ReNcell CX (cell line): ENCODE measurements around a stretch of chr3.

GRCh38 chr3:141232061-141232363 is 387 bp downstream of the PXYLP1 start:
- PRO-cap = no peak

DNA sequence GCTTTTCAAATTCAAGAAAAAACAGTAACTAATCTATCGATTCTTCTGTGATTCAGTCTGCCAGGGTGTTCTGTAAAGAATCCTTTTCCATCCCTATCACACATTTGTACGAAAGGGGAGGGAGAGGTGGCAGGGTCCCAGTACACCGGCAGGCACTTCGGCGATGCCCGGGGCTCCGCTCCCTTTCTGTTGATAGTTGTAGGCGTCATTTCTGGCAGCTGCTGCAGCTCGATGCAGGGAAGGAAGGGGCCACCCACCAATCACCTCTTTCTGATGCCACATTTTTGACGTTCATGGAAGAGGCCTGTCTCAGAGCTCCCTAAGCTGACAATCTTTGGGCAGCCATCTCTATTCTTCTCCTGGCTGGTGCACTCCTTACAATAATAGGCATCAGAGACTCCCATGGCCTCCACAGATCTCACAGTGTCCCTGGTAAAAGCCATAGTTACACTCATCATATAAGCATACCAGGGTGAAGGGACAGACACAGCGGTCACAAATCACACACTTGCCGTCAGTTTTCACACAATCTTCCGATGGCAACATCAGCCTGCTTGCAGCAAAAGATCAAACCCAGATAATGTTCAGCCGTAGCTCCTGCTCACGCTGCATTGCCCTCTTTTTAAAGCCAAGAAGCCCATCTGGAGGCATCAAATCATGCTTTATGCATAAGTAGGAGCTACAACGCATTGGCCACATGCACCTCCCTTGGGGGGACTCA is 60.8 kb upstream of the ZBTB38 start:
- PRO-cap = no peak

GRCh38 chr3:141402448-141403385 is 34.4 kb downstream of the ZBTB38 start:
- PRO-cap = bidirectional peak, plus-strand start at chr3:141402558, minus-strand start at chr3:141402551; bidirectional peak, plus-strand start at chr3:141402772, minus-strand start at chr3:141402756

- PRO-cap = bidirectional peak, plus-strand start at chr3:141412410, minus-strand start at chr3:141412374
Measured at GRCh38 chr3:141412056-141412725, 43.9 kb downstream of the ZBTB38 start.

- PRO-cap = unidirectional peak, minus-strand start at chr3:141426506
Measured at GRCh38 chr3:141426418-141426879, 58.1 kb downstream of the ZBTB38 start.

DNA sequence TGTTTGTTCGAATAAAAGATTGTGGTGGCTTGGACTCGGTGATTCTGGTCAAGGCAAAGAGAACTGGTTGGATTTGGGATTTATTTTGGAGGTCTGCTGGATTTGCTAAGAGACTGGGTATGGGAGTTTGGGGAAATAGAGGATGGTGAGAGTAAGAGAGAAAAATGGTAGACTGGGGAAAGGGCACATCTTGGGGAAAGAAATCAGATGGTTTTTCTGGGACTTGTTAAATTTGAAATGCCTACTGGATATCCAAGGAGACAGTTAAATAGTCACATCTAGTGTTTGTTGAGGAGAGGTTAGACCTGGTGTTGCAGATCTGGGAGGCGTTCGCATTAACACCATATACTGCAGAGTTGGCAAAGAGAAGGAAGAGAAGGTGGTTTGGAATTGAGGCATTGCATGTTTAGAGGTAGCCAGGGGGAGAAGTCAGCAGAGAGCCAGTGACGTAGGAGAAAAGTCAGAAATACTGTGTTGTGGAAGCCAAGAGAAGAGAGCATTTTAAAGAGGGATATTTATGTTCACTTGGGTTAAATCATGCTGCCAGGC is 24.3 kb downstream of the RASA2 start:
- PRO-cap = no peak

DNA sequence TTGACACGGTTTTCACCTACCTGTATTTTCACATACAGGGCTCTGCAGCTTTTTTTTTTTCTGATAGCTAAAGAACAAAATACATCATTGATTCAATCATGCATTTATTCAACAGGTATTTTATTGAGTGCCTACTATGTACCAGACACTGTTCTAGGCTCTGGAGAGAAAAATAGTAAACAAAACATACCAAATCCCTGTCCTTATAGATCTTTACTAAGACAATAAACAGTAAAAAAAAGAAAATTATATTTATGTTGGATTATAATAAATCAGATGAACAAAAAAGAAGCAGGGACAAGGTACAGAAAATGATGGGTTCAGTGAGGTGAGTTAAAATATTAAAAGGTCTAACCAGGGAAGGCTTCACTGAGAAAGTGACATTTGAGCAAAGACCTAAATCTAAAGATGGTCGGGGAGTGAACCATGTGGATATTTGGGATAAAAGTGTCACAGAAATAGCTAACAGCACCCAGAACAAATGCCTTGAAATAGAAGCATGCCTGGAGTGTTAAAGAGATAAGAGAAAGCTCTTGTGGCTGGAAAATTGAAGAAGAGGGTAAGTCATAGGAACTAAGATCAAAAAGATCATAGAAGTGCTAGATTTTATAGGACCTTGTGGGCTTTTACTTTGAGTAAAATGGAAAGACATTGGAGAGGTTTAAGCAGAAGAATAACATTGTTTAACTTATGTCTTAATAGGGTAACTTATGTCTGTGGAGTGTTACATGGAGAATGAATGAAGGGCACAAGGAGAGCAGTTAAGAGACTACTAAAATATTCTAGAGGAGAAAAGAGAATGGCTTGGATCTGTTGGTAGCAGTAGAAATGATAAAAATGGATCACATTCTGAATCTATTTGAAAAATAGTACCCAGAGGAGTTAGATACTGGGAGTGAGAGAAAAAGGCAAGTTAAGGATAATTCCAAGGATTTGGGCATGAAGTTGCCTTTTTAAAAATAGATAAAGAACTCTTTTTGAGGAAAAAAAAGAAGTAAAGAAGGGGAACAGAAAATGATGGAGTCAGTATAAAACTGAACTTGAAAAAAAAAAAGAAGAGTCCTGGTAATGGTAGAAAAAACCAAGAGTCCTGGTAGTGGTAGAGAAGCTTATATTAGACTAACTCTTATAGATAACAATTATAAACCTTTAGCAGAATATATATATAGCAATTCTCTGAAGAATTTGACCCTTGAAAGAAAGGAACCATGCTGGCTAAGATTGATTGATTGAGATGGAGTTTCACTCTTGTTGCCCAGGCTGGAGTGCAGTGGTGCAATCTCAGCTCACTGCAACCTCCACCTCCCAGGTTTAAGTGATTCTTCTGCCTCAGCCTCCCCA is 105.5 kb downstream of the RASA2 start:
- PRO-cap = no peak

DNA sequence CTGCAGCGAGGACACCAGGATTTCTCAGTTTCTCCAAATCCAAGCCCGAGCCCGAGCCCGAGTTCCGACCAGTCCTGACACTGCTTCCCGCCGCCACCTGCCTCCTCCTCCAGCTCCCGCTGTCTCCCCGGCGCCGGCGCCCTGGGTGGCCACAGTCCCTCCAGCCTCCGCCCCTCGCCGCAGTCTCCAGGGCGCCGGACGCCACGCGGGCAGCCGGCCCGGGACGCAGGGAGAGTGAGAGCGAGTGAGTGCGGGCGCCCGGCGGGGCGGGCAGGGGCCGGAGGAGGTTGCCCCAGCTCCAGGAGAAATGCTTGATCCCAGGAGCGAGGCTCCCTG is 78.0 kb upstream of the RNF7 start:
- PRO-cap = bidirectional peak, plus-strand start at position 195 of the sequence, minus-strand start at position 120 of the sequence

DNA sequence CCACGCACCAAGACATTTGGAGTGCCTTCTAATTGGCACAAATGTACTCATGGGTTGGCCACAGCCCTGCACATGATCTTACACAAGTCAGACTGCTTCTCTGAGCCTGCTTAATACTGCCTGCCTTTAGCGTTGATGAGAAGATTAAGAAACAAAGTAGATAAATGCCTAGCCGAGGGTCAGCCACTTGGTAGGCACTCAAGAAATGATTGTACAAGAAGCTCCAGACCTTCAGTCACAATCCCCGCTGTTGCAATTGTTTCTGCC is 32.9 kb downstream of the GRK7 start:
- PRO-cap = no peak

DNA sequence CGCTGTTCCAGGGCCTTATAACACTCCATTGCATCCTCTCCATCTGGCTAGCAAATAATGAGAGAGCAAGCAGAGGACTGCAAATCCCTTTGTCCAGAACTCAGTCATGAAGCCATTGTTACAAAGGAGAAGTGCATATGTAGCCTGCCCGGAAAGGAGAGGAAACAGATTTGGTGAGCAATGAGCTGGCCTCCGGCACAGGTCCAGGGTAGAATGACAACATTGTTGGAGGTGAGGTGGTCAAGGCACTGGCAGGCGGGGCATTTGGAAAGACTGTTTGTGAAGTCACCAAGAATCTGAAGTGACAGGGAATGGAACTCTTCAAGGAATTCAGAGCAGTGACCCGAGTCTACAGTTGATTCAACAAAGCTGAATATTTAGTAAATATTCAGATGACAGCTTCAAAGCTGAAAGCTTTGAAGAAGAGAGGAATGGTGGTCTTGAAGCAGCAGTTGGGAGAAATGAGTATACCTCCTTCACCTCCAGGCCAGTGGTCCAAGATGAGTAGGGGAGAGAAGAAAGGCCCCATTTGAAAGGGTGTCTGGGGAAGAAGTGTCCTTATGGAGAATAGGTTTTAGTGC is 24.9 kb upstream of the ATP1B3 start:
- PRO-cap = no peak

GRCh38 chr3:141859712-141860274 is 16.6 kb upstream of the ATP1B3 start:
- PRO-cap = no peak

- PRO-cap = no peak
Measured at GRCh38 chr3:141921127-141921815, 44.8 kb downstream of the ATP1B3 start.

- PRO-cap = no peak
Measured at GRCh38 chr3:142090288-142090959, 58.9 kb downstream of the TFDP2 start.

DNA sequence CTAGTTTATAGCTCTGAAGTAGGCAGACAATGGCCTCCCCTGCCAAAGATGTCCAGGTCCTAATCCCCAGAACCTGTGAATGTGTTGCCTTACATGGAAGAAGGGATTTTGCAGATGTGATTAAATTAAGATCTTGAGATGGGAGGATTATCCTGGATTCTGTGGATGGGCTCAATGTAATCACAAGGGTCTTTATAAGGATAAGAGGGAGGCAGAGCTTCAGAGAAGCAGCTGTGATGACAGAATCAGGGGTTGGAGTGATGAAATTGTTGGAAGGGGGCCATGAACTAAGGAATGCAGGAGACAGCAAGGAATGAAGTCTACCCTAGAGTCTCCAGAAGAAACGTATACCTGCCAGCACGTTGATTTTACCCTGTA is 14.0 kb upstream of the GK5 start:
- PRO-cap = no peak

GRCh38 chr3:142941457-142942276 is 21.8 kb downstream of the PAQR9 start:
- PRO-cap = no peak

DNA sequence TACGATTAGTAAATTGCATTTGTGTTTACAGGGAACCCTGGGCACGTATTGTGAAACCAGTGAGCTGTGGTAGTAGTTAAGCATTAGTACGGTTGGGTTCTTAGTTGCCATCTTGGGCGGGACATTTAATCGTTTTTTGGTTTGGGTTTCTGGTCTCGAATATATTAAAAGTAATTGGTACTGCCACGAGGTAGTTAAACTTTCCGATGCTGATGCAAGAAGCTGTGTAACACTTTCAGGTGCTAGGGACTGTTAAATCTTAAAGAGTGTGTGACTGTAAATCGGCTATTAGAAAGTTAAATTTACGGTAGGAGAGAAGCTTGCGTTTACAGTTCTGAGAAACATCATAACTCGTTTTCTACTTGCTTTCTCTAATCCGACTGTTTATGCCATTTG is 1.0 kb downstream of the U2SURP start:
- PRO-cap = no peak

- PRO-cap = no peak
Measured at GRCh38 chr3:143171045-143171807, 51.7 kb downstream of the CHST2 start.

DNA sequence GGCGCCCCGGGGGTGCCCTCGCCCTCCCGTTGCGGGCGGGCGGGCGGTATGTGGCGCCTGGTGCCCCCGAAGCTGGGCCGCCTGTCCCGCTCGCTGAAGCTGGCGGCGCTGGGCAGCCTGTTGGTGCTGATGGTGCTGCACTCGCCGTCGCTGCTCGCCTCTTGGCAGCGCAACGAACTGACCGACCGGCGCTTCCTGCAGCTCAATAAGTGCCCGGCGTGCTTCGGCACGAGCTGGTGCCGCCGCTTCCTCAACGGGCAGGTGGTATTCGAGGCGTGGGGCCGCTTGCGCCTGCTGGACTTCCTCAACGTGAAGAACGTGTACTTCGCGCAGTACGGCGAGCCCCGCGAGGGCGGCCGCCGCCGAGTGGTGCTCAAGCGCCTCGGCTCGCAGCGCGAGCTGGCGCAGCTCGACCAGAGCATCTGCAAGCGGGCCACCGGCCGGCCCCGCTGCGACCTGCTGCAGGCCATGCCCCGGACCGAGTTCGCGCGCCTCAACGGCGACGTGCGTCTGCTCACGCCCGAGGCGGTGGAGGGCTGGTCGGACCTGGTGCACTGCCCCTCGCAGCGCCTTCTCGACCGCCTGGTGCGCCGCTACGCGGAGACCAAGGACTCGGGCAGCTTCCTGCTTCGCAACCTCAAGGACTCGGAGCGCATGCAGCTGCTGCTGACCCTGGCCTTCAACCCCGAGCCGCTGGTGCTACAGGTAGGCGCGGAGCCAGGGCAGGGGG is 827 bp downstream of the DIPK2A start:
- PRO-cap = bidirectional peak, plus-strand start at position 338 of the sequence, minus-strand start at position 174 of the sequence; bidirectional peak, plus-strand start at position 421 of the sequence, minus-strand start at position 480 of the sequence; bidirectional peak, plus-strand start outside the sequence, minus-strand start at position 506 of the sequence

GRCh38 chr3:144031734-144032473 is 60.3 kb downstream of the DIPK2A start:
- PRO-cap = no peak

DNA sequence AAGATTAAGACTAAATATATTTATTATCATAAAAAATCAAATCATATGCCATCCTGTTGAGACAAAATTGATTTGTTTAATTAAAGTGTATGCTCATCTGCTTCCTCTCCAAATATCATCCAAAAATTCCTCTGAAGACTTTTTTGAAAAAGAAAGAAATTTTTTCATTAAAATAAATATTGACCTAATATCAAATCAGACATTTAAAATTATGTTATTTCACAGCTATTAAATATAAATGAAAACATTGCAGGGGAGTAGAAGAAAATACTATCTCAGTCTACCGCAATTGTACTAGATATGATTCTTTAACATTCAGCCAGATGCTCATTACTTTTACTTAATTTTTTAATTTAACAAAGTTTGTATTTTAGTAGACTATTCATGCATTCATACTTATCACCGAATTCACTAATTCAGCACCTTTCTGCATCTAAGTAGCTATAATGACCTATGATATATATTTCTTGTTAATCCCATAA is 724.6 kb downstream of the PLOD2 start:
- PRO-cap = no peak